ENCODE data around the genes SIPA1L2 and MAP10.

GRCh38 chr1:232559918-232560508, 69.9 kb downstream of the SIPA1L2 start:
- CAGE, long polyA plus RNA = no peak
- RRBS = no CpG with 5 or more reads among the region's 4 CpGs

GRCh38 chr1:232629751-232630214, at the start of gene SIPA1L2:
Gene SIPA1L2, minus strand, starts transcription at chr1:232630133.
- CAGE, long polyA plus RNA = no peak
- RRBS = 1% methylated on average over 15 of the region's 67 CpGs

DNA sequence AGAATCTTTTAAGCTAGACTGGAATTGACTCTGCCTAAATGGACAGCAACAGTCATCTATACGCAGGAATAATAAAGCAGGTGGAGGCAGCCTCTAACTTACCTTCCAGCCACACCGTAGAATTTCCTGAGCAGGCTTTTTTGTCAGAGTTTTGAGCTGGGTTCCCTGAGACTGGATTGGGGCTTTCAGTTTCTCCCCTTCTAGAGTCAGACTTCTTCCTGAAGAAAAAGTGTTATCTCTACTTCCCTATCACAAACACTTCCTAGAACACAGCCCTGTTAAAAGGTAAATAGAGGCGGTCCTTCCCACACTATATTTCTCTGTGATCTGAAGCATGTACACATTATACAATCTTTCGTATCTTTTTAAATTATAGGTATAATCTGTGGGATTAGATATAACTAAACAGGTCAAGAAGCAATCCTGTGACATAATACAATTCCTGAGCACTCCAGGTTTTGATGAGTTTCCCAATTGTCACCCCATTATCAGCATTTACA, 1.3 kb upstream of the SIPA1L2 start:
- CAGE, long polyA plus RNA = no peak
- RRBS = no CpG with 5 or more reads among the region's 4 CpGs

DNA sequence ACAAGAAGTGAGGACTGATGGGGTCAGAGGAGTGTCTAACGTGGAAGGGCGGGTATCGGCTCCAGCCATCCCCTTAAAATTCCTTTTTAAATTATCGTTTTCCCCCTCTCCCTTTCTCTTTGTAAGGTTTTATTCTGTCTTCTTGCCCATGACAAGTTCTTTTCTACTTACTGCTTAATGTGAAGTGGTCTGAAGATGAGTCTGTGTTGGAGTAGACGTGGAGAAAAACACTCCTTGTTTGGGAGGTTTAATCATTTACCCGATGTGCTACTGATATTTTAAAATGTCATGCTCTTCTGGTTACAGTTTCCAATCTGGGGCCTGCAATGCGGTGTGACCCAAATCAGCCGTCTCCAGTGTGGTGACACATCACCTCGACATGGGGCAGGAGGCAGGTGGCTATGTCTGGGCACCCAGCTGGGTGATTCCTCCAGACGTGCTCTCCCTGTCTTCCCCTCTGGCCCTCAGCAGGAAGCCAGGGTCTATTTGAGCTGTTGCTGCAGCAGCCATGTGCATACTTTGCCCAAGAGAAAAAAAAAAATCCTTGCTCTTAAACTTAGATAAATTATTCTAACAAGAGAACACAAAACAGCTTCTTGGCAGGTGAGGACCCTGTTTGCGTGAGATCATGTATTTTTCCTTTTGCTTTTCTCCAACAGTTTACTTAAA, 39.0 kb upstream of the MAP10 start:
- CAGE, long polyA plus RNA = no peak
- RRBS = no CpG with 5 or more reads among the region's 11 CpGs

DNA sequence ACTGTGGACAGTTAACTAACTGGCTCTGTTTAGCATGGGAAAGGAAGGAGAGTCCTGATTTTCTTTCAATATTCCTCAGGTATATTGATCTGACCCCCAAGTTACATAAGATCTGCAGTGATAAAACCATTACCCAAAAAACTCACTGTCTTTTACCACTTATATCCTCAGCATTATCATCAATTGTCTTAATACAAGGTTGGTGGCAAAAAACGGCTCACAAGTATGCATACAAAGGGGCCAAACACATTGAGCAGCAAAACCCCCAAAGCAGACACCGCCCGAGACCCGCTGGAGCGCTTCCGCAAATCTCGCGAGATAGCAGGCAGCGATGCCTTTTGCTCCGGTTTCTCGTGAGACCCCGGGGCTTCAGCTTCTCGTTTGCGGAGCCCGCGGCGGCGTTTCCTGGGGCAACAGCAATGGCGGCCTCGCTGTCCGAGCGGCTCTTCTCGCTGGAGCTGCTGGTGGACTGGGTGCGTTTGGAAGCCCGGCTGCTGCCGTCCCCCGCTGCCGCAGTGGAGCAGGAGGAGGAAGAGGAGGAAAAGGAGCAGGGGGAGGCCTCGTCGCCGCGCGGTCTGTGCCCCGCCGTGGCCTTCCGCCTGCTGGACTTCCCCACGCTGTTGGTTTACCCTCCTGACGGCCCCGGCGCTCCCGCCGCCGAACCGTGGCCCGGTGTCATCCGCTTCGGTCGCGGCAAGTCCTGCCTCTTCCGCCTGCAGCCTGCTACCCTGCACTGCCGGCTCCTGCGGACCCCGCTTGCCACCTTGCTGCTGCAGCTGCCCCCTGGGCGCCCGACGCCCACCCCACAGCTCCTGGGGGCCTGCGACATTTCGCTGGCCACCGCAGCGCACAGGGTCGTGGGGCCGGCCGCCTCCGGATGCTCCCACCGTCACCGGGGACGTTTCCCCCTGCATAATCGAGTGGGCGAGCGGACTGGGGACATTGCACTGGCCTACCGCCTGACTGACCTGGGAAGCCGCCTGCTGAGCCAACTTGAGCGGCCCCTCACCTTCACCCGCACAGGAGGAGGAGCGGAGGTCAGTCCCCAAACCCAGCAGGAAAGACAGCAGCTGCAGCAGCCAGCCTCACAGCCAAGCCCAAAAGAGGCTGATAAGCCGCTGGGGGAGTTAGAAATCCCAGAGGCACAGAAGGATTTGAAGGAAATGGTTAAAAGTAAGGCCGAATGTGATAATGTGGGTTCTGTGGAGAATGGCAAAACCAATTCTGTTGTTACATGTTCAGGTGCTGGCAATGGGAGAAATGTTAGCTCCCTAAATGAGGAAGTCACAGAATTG, at the start of gene MAP10:
Gene MAP10 (plus strand): TSS at position 386 of the 1,295 bp plus-strand sequence.
- CAGE, long polyA plus RNA = no peak
- RRBS = 8% methylated on average over 7 of the region's 77 CpGs

- CAGE, long polyA plus RNA = no peak
- RRBS = no CpG with 5 or more reads among the region's 10 CpGs
These were observed 157.5 kb downstream of the NTPCR start for GRCh38 chr1:233107687-233108517.

DNA sequence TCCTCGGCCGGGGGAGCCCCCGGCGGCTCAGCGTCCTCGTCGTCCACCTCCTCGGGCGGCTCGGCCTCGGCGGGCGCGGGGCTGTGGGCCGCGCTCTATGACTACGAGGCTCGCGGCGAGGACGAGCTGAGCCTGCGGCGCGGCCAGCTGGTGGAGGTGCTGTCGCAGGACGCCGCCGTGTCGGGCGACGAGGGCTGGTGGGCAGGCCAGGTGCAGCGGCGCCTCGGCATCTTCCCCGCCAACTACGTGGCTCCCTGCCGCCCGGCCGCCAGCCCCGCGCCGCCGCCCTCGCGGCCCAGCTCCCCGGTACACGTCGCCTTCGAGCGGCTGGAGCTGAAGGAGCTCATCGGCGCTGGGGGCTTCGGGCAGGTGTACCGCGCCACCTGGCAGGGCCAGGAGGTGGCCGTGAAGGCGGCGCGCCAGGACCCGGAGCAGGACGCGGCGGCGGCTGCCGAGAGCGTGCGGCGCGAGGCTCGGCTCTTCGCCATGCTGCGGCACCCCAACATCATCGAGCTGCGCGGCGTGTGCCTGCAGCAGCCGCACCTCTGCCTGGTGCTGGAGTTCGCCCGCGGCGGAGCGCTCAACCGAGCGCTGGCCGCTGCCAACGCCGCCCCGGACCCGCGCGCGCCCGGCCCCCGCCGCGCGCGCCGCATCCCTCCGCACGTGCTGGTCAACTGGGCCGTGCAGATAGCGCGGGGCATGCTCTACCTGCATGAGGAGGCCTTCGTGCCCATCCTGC, 716 bp downstream of the MAP3K21 start:
- CAGE, long polyA plus RNA = no peak
- RRBS = 2% methylated on average over 9 of the region's 105 CpGs

DNA sequence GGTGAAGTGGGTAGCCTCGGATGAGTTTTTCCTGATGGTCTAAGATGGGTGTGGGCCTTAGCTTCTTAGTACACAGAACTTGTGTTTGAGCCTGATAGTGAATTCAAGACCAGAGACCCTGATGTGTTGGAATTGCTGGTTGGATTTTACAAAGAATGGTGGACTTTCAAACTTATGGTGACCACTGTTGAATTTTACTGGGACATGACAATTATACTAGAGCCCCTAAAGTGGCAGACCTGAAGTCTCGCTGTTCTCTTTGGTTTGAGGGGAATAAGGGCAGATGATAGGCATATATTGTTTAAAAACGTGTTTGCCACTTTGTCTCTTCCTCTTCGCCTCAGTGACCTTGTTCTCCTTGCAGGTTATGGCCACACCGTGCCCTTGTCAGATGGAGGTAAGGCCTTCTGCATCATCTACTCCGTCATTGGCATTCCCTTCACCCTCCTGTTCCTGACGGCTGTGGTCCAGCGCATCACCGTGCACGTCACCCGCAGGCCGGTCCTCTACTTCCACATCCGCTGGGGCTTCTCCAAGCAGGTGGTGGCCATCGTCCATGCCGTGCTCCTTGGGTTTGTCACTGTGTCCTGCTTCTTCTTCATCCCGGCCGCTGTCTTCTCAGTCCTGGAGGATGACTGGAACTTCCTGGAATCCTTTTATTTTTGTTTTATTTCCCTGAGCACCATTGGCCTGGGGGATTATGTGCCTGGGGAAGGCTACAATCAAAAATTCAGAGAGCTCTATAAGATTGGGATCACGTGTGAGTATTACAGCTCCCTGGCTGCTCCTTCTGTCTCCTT, 52.5 kb downstream of the KCNK1 start:
- CAGE, long polyA plus RNA = no peak
- RRBS = 100% methylated on average over 1 of the region's 18 CpGs

- CAGE, long polyA plus RNA = no peak
- RRBS = no CpG with 5 or more reads among the region's 4 CpGs
These were observed 23.7 kb upstream of the TARBP1 start for GRCh38 chr1:234502559-234503209.

DNA sequence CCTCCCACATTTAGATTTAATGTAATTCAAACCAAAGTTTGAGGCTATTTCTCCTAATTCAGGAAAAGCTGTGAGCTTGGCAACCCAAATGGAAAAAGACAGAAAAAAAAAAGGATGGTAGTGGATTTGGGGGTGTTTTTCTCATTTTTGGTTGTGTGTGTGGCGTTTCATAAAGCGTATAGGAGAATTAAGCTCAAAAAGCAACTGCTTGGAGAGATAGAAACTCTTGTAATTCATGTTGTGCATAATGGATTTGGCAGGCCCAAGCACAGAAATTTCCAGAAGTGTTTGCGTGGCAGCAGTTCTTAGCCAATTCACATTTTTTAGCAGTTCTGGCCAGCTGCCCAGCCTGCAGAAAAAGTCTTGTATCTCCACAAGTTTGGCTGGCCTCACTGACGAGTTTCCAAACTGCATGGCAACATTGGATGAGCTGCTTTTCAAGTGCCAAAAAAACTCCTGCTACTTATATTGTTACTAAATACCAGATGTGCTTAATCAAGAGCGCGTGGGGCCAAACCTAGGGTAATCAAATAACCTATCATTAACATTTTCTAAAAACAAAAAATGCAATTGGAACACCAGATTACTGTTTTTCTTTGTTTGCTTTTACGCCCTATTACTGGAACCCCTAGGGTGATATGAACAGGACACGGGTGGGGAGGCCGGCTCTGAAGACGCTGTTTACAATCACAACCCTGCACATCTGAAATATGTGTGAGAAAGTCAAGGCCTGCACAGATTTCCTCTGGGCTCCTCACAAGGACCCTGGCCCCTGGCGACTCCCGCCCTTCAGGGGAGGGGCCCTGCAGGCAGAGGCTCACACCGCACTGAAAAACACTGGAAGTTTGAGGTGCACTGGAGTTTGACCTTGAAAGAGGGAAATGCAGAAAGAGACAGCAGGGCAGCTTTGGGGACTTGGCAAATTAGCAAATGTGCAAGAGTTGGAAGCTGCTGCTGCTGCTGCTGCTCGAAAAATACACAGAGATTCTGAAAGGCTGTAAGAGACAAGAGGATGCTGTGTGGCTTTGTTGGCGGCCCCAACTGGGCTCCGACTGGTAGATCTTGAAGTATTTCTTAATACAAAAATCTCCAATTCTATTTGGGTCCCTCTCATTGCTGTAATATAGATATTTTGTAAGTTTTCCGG, 55.2 kb upstream of the TARBP1 start:
- CAGE, long polyA plus RNA = no peak
- RRBS = no CpG with 5 or more reads among the region's 17 CpGs

GRCh38 chr1:234535800-234536235, 56.8 kb upstream of the TARBP1 start:
- CAGE, long polyA plus RNA = no peak
- RRBS = no CpG with 5 or more reads among the region's 6 CpGs

DNA sequence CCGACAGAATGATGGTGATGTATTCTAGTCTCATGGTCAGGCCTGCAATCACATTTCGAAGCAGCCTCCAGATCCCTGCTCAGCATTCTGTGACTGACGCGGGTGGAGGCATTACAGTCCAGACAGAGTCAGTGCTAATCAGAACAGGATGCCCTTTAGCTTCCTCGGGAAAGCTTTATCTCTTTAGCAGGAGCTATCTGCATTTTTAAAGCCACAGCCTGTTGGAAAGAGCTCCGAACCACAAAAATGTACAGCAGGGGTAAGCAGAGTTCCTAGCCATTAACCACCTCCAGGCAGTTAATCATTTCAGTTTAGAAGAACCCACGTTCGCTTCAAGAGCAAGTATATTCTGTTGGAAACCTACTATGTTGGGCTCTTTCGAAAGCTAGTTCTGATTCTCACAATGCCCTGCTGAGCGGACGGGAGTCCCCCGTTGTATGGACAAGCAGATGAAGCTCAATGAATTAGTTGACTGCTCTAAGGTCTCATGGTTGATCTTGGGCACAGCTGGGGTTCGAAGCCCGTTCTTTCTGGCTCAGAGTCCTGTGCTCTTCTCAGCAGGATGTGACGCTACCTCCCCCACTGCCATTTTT, 56.4 kb downstream of the IRF2BP2 start:
- CAGE, long polyA plus RNA = no peak
- RRBS = no CpG with 5 or more reads among the region's 15 CpGs

GRCh38 chr1:234599386-234600511, 10.2 kb downstream of the IRF2BP2 start:
- CAGE, long polyA plus RNA = no peak
- RRBS = 1% methylated on average over 29 of the region's 89 CpGs

GRCh38 chr1:234610244-234610665, 277 bp upstream of the IRF2BP2 start:
- CAGE, long polyA plus RNA = no peak
- RRBS = under 1% methylated on average over 19 of the region's 36 CpGs

GRCh38 chr1:234692877-234693243, 82.9 kb upstream of the IRF2BP2 start:
- CAGE, long polyA plus RNA = no peak
- RRBS = no CpG with 5 or more reads among the region's 3 CpGs

DNA sequence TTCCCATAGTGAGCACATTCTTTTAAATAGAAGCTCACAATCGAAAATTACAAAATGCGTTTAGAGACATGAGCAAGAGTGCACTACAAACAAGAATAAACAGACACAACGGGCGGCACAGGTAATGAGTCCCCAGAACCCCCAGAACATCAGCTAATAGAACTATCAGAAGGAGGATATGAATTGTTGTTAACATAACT, 235.6 kb upstream of the IRF2BP2 start:
- CAGE, long polyA plus RNA = no peak
- RRBS = no CpG with 5 or more reads among the region's 4 CpGs

GRCh38 chr1:234876079-234876884, 252.4 kb downstream of the TOMM20 start:
- CAGE, long polyA plus RNA = no peak
- RRBS = no CpG with 5 or more reads among the region's 12 CpGs

DNA sequence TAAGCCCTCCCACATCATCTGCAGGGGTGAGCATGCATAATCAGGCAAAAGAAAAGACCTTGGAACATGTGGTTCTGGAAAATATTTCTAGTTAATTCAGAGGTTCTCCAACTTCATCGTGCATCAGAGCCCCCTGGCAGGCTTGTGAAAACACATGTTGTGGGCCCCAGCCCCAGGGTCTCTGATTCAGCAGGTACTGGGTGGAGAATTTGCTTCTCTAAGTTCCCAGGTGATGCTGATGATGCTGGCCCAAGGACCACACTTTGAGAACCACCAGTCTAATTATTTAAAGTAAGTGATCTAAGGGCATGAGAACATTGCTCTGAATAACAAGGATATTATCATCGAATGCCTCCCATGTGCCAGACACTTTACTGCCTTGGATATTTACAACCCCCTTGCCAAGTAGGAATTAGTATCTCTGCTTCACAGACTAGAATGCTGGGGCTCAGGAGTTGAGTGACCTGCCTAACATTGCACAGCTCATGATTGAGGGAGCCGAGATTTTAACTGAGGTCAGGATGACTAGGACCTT, 231.0 kb downstream of the TOMM20 start:
- CAGE, long polyA plus RNA = no peak
- RRBS = no CpG with 5 or more reads among the region's 3 CpGs

GRCh38 chr1:234912681-234913469, 215.8 kb downstream of the TOMM20 start:
- CAGE, long polyA plus RNA = no peak
- RRBS = no CpG with 5 or more reads among the region's 14 CpGs

DNA sequence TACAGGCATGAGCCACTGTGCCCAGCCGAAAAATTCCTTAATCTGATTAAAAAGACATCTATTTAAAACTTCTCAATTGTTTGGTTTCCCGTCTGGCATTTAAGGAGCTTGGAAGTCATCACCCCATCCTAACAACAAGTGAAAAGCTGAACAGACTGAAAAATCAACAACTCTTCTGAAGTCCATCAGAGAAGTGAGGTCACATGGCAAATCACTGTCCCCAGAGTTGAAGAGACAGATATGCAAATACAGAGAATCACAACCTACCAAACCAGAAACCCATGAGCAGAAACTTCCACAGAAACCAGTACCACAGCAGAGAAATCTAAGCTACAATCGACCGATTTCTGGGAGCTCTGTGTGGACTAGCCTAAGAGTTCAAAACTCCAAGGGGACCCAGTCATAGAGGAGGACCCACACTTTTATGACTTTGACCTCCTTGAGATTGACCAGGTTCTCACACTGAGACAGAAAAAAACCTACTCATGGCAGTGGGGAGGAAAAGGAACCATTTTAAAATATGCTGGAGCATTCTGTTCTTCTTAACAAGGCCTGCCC, 93.8 kb downstream of the TOMM20 start:
- CAGE, long polyA plus RNA = no peak
- RRBS = no CpG with 5 or more reads among the region's 4 CpGs

All from mammary epithelial cell (primary cell).